ENCODE results near the gene TP53I3.

GRCh38 chr2:23502007-23502687, 117.2 kb downstream of the KLHL29 start:
- PRO-cap, result no peak
- RRBS, result 86% methylated on average over 2 of the region's 22 CpGs

- PRO-cap, result no peak
- RRBS, result no CpG with 5 or more reads among the region's 11 CpGs
Observed at GRCh38 chr2:23563931-23564205, 178.9 kb downstream of the KLHL29 start.

GRCh38 chr2:23620640-23621627, 236.0 kb downstream of the KLHL29 start:
- PRO-cap, result no peak
- RRBS, result 61% methylated on average over 10 of the region's 21 CpGs

DNA sequence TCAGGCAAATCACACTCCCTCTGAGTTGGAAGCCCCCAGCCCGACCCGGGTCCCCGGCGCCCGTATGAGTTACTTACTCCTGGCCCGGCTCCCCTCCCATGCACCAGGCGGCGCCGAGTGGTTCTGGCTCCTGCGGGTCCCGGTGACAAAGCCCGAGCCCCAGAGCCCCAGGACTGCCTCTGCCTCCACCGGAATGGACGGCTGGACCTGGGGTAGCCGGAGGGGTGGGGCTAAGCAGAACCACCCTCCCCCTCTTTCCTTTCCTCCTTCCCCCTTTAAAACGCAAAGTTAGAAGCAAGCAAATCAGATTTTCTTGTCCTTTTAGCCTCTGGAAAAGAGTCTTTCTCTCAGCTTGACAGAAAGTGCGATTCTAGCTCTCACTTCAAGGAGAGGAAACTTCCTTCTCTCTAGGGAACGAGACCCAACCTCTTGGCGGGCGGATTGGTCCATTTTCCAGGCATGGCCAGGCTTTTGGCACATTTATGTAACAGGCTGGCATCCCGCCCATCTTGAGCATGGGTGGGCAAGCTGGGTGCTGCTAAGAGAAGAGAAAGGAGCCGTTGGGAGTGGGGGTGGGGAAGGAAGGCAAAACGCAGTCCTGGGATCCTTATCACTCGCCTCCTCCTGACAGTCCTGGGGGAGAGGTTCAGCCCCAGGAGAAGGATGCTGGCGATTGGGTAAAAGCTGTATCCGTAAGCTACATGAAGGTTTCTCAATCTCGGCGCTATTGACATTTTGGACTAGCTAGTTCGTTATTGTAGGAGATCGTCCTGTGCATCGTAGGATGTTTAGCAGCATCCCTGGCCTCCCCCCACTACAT, at the start of gene TP53I3:
Gene TP53I3 (minus strand): TSS at position 181 of the 820 bp plus-strand sequence.
- PRO-cap, result bidirectional peak, plus-strand start outside the sequence, minus-strand start at position 175 of the sequence; bidirectional peak, plus-strand start at position 566 of the sequence, minus-strand start at position 626 of the sequence
- RRBS, result 3% methylated on average over 10 of the region's 31 CpGs

- PRO-cap, result bidirectional peak, plus-strand start at chr2:24123789, minus-strand start at chr2:24123734
- RRBS, result 2% methylated on average over 19 of the region's 56 CpGs
Observed at GRCh38 chr2:24123584-24124307, 477 bp downstream of the FAM228B start.

DNA sequence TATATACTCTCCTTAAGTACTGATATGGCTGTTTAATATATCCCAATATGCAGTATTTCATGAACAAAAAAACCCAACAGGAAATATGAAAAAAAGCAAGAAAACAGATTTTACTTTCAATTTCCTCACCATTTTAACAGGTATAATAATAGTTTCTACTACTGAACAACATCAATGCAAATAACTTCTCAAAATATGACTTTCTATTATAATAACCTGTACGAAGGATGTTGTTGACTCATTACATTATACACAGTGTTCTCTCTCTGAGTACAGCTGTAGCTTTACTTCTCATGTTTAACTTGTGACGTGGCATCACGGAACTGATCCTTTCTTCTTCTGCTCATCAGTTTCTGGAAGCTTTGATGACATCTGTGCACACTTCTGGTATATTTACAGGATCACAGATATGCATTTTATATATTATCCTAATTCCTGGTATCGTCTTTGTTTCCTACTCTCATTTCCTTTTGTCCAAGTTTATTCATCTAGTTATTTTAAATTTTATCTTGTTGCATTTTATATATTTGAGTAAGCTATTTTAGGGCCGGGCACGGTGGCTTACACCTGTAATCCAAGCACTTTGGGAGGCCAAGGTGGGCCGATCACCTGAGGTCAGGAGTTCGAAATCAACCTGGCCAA, 40.1 kb downstream of the FAM228A start:
- PRO-cap, result no peak
- RRBS, result no CpG with 5 or more reads among the region's 8 CpGs

DNA sequence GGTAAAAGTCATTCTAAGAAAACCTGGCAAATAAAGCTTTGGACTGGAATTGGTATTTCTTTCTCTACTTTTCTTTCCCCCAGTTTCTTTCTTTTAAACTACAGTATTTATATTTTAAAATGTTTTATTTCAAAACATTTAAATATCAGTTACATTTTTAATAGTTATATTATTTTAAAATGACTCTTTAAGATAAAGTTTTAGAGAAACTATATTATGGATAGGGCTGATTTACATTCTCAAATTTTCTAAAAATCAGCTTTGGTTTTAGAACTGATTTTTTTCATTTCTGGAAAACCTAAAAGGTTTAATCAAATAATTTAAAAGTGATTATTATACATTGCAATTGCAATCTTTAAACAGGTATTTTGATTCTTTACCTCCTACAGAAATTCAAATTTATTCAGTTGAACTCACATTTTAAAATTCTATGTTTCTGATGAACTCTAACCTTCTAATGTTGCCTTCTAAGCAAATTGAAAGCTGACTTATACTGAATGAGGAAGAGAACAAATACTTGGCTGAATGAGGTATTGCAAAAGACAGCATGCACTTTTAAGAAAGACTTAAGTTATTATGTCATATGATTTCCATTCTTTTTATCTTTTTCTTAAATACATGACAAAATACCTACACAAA, 64.5 kb downstream of the FAM228A start:
- PRO-cap, result no peak

GRCh38 chr2:24271369-24272183, 88.8 kb downstream of the ITSN2 start:
- PRO-cap, result no peak
- RRBS, result no CpG with 5 or more reads among the region's 4 CpGs

DNA sequence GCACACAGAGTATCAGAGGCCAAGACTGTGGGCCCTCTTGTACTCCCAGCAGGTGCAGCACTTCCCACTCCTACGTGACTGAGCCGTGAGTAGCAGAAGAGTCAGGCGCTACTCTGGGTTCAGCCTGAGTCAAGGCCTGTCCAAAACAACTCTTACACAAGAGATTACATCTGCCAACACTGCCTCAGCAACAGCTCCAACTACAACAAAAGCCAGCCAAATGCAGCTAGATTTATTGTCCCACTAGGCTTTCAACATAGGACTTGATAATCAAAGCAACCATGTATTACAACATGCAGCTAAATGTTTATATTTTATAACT, 56.2 kb downstream of the ITSN2 start:
- PRO-cap, result no peak
- RRBS, result no CpG with 5 or more reads among the region's 3 CpGs

GRCh38 chr2:24359013-24359439, 1.3 kb downstream of the ITSN2 start:
- PRO-cap, result no peak
- RRBS, result no CpG with 5 or more reads among the region's 9 CpGs

- PRO-cap, result no peak
- RRBS, result no CpG with 5 or more reads among the region's 5 CpGs
Observed at GRCh38 chr2:24505508-24506159, 14.6 kb downstream of the NCOA1 start.

DNA sequence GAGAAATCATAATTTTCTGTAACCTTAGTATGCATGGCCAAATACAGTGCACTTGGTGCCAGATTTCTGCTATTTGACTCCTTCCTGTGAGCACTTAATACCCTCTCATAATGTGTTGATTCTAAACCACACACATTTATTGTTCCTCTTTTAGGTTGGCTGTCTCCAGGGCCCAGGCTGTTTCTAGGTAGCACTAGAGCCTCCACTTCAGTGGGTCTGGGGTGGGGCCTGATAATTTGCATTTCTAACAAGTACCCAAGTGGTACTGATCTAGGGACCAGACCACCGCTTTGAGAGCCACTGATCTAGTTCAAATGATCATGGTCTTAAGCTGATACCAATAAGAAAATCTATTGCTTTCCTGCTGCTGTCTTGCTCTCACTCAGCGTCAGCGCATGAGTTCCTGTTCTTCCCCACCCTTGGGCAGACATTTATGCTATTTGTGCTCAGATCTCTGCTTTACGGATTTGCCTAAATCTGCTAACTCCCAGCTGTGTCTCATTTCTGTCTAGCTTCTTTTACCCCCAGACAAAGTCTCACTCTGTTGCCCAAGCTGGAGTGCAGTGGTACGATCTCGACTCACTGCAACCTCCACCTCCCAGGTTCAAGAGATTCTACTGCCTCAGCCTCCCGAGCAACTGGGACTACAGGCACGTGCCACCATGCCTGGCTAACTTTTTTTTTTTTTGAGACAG, 7.3 kb downstream of the PTRHD1 start:
- PRO-cap, result no peak
- RRBS, result no CpG with 5 or more reads among the region's 8 CpGs

- PRO-cap, result no peak
- RRBS, result no CpG with 5 or more reads among the region's 11 CpGs
Observed at GRCh38 chr2:24871889-24872460, 48.1 kb downstream of the ADCY3 start.

- PRO-cap, result no peak
- RRBS, result no CpG with 5 or more reads among the region's 13 CpGs
Observed at GRCh38 chr2:24885176-24886220, 34.5 kb downstream of the ADCY3 start.

DNA sequence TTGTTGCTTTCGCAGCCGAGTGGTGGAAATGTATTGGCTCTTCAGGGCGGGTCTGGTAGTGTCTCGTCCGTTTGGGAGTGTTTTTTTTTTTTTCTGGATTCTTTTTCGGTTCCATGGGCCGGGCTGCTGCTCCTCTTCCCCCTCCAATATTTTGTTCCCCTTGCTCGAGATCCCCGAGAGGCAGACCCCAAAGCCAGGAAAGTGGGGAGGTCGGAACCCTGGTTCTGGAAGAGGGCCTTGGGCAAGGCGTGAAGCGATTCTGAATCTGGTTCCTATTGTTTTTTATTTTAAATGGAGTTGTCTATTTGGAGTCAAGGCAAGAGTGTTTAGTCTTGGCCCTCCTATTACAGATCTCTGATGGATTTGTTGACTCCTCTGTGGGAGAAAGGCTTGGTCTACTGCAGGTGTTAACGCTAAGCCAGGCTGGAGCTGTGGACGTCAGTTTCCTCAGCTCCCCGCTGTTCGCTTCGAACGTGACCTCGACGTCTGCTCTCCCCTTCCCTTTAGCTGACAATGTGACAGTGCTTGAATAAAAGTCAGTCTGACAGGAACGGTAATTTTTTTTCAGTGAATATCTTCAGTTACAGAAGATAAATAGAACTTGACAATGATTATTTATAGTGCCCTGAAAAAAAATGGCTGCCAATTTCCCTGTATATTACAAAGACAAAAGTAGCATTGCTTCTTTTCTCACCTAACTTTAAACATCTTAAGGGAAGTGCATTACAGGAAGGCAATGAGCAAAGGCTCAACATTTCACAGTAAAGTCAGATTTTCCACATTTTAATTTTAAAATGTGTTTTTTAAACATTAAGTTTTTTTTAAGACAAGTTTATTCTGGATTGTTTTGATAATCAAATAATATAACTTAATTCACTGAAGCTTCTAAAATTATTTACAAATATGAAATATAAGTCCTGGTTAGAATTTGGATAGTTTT, 791 bp upstream of the DNAJC27 start:
- PRO-cap, result bidirectional peak, plus-strand start at position 416 of the sequence, minus-strand start at position 437 of the sequence; unidirectional peak, minus-strand start at position 464 of the sequence; unidirectional peak, minus-strand start at position 505 of the sequence
- RRBS, result 0% methylated on average over 2 of the region's 21 CpGs

DNA sequence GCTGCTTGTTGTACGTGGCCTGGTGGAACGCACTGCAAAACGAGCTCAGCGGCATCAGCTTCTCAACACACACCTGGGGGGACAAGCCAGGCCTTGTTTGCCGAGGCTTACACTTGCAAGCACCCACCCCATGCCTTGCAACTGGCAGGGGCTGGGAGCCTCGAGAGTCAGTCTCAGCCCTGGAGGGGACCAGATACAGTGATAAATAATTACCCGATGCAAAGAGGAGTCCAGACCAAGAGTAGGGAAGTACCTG, 78.6 kb upstream of the POMC start:
- PRO-cap, result no peak
- RRBS, result no CpG with 5 or more reads among the region's 7 CpGs

GRCh38 chr2:25251171-25251660, 82.8 kb upstream of the POMC start:
- PRO-cap, result no peak
- RRBS, result no CpG with 5 or more reads among the region's 20 CpGs

DNA sequence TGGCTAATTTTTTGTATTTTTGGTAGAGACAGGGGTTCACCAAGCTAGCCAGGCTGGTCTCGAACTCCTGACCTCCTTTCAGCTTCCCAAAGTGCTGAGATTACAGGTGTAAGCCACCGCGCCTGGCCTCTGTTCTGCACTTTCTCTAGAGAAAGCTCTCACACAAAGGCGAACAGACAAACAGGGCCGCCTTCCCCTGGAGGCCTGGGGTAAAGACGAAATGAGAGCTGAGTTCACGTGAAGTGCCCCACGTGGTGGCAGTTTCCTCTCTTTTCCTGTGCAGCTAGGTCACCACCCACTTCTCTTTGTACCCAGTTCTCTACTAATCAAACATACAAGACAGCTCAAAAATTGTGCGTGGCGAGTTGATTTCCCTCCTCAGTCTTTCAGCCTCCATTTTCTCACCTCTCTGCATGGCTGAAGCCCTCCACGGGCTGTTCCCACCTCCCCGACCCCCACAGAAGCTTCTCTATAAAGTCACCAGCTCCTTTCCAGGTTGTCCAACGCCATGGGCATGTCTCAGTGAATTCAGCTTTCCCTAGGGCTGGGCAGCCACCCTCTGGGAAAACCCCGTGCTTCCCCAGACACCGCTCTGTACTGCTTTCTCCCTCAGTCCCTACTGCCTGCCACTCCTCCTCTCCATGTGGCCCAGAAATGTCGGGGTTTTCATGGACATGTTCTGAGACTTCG, 68.3 kb downstream of the DNMT3A start:
- PRO-cap, result no peak
- RRBS, result no CpG with 5 or more reads among the region's 17 CpGs

DNA sequence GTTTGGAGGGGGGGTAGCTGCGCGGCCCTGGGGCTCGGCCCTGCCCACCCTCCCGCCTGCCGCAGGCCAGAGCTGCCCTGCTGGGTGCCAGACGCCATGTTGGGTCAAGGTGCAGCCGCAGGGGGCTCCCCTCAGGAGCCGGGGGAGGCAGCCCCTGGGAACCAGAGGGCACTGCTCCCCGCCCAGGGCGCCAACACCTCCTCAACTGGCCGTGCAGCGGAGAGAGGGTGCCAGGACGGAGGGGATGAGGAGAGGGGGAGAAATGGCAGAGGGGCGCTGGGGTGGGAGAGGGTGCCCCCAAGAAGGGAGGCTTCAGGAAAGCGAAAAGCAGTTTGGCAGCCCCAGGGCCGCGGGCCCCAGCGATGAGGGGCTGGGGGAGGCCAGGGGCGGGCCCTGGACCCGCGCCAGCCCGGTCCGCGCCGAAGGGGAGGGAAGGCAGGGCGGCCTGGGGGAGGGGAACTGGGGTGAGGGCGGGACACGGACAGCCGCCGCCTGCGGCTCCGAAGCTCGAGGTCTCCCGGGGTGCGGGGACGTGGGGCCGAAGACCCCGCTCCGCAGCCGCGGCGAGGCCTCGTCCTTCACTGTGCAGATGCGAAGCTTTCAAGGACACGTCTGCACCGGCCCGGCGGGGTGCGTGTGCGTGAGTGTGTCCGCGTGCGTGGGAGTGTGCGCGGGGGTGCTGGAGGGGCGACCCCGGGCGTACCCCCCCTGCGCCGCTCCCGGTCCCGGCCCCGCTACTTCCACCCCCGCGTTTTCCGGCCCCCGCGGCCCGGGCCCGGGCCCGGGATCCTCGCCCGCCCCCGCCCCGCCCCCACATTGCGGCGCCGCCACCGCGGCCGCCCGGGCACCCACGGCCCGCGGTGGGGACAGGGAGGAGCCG, 1.4 kb downstream of the DNMT3A start:
- PRO-cap, result unidirectional peak, plus-strand start at position 478 of the sequence
- RRBS, result 1% methylated on average over 45 of the region's 86 CpGs

DNA sequence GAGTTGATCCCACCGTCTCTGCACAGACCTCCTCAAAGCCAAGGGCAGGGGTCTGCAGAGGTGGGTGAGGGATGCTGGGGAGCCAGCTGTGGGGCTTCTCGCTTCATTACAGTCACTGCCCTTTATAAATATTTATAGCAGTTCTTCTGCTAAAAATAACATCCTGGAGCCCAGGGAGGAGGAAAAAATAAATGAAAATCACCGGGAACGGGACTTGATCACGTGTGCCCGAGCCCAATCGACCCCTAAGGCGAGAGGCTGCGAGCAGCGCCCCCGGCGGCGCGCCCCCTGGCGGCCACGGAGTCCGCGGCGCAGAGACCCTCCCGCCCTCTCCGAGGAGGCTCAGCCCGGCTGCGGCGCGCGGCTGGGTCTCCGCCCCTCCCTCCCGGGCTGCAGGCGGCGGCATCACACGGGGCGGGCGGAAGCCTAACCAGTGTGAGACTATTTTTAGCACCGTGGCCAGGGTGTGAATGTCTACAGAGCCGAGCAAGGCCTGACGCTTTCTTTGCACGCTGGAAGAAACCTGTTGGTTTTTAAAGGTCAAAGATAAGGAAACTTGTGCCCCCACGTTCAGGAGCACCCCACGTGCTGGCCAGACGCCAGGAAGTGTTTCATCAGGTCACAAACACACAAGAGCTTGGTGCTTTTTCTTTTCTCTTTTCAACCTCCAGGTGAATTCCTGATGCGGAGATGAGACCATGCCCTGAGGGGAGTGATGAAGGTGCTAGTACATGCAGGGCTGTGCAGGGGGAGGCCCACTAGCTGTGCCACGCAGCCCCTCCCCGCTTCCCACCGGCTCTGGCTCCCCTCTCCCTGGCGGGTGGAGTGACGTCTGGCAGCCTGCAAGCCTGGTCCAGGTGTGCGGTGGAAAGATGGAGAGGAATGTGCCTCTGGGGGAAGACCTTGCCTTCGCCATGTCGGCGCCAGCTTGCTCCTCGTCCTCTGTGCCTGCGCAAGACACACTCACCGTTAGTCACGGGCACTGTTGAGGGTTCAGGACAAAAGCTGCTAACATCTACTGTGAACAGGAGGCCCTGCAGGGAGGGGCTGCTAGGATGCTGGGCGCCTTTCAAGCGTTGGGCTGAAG, 35.2 kb upstream of the DNMT3A start:
- PRO-cap, result no peak
- RRBS, result 2% methylated on average over 24 of the region's 56 CpGs